Glomerular endothelial cell (primary cell): ENCODE data around the gene MAF.

- RAMPAGE, long total RNA, result no peak
These were observed 729.5 kb downstream of the WWOX start for GRCh38 chr16:78828742-78829615.

- RAMPAGE, long total RNA, result no peak
These were observed 29.5 kb downstream of the MAF start for GRCh38 chr16:79570934-79571537.

DNA sequence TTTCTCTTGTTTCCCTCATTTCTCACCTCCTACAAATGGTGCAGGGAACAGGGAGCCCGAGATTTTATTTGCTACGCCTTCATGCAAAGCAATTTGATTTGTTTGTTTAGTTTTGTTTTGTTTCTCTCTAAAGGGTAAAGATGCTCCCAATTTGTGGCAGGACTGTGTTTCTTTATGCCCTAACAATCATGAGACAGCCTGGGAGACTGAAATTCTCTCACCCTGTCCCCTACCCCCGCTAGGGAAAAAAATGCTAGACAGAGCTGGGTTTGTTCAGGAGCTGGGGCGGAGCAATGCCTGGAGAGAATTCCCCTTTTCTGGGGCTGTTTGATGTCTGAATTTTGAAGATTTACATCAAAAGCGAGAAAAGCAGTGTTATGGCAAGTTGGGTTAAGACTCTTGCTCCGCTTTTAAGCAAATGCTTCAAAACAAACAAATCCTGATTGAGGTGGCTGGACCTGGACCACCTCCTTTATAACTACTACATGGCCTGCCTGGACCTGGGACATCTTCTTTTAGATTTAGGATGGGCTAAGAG is 8.4 kb downstream of the MAF start:
- RAMPAGE, long total RNA, result no peak

DNA sequence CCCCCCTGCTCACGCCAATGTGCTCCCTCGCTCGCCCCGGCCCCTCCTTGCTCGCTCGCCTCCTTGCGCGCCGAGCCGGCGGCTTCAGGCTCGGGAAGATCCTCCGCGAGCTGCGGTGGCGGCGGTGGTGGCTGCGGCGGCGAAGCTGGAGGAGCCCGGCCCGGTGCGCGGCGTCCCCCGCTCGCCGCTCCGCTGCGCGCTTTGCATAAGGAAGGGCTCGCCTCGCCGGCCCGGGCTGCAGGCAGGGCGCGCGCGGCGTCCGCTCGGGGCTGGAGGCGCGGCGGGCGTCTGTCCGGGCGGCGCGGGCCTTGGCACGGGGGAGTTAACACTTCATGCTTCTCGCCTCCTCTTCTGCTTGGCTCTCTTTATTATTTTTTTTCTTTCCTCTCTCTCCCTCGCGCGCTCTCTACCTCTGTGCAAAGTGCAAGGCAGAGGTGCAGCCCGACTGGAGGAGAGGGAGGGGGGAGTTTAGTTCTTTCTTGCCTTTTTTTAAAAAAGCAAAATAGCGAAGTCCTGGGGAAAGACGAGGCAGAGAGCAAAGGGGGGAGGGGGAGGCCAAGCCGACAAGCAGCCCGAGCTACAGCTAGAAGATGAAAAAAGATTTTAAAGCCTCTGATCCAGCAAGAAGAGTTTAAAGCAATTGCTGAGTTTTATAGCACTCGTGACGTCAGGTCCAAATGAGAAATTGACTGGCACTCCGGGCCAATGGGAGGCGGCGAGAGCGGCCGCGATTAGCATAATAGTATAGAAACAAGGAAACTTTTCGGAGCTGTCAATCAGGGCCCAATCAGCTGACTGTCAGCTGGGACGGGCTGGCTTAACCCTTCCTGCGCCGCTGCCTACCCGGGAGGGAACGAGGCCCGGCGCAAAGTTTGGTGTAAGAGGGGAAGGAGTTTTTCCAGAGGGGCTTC is at the start of gene MAF:
Gene MAF (minus strand): TSS at position 625 of the 911 bp plus-strand sequence.
- RAMPAGE, long total RNA, result no peak

- RAMPAGE, long total RNA, result no peak
These were observed 518 bp upstream of the MAF start for GRCh38 chr16:79601024-79601485.

- RAMPAGE, long total RNA, result no peak
These were observed 244.5 kb upstream of the MAF start for GRCh38 chr16:79844933-79845540.

DNA sequence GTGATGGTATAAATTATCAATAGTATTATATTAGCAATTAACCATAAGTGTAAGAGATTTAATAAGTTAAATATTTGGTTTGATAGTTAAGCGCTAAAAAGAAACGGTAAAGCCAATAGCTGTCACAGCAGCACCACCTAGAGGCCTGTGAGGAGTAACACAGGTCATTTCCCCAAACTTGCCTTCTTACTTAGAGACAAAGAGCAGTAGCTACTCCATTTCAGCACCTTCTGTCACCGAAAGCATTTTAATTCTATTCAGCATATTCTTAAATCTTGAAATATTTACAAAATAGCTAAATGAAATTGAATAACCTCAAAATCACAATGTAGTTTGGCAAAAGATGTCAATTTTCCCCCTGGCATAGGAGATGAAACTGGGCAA is 14.3 kb upstream of the DYNLRB2 start:
- RAMPAGE, long total RNA, result no peak

DNA sequence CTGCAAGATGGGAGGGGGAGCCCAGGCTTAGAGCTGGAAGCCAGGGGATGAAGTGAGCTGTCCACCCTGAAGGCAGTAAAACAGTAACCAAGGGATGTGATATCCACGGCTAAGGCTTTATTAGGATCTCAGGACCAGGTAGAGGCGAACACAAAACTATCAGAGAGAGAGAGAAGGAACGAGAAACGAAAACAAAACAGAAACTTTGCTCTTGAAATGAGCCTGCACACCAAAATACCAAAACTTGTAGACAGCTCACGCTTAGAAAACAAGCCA is 116.0 kb downstream of the DYNLRB2 start:
- RAMPAGE, long total RNA, result no peak

DNA sequence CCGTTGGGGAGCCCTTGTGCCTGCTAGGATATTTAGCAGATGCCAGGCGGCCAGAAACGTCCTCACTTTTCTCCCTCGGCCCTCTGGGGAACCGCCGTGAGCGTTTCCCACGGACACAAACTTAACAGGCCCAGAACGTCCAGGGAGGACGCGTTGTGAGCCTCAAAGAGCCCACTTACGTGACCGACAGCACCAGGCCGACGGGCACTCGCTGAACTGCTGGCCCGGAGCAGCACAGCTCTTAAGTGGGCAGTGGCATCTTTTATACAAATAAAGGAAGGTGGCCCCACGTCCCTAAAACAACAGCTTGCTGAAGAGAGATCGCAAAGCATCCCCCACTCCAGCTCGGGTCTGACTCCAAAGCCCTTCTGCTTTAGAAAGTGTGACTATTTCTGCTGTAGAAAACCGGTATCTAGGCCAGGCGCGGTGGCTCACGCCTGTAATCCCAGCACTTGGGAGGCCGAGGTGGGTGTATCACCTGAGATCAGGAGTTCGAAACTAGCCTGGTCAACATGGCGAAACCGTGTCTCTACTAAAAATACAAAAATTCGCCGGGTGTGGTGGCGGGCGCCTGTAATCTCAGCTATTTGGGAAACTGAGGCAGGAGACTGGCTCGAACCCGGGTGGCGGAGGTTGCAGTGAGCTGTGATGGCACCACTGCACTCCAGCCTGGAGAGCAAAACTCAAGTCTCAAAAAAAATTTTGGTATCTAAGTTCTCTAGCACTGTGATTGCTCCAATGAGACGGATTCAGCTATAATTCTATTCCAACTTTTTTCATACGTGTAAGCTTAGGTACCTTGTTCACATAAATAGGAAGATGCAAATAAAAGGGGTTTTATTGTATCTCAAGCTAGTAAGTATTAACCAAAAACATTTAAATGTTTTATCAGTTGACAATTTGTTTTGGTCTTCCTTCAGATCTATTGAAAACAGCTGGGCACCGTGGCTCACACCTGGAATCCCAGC is 658 bp upstream of the C16orf46 start:
- RAMPAGE, long total RNA, result no peak

DNA sequence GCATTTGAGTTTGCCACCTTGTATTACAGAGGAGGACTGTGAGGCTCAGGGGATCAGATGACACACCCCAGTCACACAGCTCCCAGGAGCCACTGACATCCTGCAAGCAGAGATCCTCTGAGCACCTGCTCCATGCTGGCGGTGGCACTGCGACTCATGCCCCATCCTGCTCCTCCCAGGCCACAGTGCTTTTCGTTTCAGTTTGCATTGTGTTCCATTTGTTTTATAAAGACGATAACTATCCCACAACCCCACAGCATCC is 28.1 kb downstream of the BCO1 start:
- RAMPAGE, long total RNA, result no peak

GRCh38 chr16:81407161-81407653 is 37.4 kb upstream of the CMIP start:
- RAMPAGE, long total RNA, result no peak

DNA sequence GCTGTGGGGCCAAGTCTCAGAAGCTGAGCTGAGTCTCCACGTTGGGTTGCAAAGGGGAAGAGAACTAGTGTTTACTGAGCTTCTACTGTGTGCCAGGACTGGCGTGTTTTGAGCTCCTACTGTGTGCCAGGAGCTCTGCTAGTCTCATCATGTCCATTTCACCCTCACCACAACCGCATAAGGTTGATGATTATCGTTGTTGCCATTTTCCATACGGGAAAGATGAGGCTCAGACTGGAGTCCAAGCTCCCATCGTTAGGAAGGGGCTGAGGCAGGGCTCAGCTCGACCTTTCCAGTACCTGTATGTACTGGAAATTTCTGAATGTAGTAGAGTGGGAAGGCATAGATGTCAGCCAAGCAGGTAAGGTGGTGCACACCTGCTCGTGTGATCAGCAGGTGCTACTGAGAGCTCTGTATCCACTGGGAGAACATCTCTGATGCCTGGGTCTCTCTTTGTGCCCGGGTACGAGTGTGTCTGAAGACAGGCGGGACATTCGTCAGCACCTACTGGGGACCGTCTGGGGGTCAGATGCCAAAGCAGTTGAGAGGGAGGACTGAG is 157.1 kb upstream of the PLCG2 start:
- RAMPAGE, long total RNA, result no peak

DNA sequence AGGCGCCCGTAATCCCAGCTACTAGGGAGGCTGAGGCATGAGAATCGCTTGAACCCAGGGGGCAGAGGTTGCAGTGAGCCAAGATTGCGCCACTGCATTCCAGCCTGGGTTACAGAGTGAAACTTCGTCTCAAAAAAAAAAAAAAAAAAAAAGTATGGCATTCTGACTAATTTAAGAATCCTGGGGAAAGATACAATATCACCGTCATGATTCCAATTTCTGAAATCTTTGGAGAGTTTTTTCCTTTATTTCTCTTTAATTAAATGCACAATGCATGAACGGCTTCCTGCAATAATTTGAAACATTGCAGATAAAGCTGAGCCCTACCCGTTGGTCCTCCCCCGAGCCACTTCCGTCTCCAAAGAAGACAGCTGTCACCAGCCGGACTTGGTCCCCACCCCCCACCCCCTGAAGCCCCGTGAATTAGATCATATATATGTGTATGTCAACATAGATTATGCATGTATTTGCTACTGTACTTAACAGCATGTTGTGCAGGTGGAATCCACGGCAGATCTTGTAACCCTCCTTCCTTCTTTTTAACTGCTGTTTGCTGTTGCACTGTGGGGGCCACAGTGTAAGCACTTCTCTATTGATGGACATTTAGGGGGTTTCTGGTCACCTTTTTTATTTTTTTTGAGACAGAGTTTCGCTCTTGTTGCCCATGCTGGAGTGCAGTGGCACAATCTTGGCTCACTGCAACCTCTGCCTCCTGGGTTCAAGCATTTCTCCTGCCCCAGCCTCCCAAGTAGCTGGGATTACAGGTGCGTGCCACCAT is 142.5 kb upstream of the PLCG2 start:
- RAMPAGE, long total RNA, result no peak

DNA sequence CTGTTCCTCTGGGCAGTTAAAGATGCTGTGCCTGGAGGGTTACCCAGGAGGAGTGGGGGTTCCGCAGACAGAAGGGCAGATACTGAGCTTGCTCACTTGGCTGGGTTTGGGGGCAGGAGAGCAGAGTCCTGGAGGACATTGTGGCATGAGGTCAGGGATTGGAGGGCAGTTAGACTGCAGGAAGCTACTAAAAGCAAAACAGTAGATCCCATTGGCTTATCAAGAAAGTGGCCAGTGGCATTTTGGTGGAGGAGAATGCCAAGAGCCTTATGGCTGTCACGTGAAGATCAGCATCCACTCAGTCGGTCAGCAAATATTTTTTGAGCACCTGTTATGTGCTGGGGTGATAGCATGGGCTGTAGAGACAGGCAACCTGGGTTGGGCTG is 101.4 kb upstream of the PLCG2 start:
- RAMPAGE, long total RNA, result no peak

DNA sequence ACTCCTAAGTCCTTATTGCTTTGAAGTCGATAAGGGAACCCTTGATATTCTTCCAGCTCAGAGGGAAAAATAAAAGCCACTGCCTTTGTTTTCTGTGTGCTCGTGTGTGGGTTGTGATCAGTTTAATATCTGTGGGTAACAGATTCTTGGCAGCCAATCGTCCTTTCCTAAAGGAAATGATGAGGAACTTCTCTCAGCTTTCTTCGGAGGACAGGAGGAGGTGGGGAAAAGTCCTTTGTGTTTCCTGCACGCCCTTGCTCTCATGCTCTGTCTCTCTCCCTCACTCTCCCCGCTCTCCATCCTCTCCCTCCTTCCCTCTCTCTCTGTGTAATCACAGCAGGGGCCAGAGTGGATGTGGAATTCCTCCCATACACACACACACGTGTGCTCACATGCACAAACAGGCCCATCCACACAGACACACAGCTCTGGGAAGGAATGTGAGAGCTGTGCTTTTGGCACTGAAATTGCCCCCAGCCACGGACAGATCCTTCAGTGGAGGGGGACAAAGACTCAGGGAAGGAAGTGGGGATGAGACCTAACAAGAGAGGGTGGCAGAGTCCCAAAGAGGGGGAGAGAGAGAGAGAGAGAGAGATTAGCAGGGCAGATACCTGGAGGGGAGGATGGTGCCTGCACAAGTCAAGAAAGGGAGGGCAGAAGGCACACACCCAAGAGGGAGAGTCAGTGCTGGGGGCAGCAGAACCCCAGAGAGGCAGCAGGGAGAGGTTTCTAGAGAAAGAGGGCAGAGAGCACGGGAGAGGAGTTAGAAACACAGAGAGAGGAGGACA is 83.6 kb upstream of the PLCG2 start:
- RAMPAGE, long total RNA, result no peak

DNA sequence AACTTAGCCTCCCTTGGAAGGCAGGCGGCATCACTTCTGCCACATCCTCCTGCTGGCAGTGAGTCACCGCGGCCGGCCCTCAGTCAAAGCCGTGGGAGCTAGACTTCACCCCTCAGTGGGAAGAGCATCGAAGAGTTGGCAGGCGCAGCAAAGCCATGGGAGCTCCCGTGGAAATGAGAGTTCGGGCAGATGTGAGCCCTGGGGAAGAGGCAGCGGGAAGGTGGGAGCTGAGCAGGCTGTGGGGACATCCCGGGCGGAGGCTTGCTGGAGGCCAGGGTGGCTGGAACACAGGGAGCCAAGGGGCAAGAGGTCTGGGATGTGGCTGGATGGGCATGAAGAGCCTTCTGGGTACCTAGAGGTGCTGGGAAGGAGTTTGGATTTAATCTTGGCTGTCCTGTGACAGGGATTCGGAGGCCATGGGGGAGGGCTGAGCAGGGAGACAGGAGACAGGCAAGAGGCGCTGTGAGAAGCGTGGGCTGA is 78.6 kb upstream of the PLCG2 start:
- RAMPAGE, long total RNA, result no peak

DNA sequence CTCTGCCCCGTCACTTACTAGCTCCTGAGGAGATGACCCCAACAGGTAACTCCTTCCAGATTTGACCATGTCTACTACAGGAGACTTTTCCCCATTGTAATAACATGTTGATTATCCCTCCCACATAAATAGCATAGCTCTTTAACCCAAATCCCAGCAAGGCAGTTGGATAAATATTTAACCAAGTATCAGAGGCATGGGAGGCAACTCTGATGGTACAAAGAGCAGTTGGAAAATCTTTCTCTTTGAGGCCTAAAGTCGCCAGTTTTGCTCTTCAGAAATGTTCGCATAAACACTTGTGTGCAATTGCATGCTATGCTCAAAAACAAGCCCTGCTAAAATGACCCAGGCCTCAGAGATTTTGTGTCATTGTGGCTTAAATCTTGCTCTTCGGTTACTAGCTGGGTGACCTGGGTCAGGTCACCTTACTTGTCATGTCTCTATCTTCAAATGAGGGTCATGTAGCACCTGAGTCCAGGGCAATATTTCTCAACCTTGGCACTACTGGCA is 48.7 kb downstream of the HSD17B2 start:
- RAMPAGE, long total RNA, result no peak

GRCh38 chr16:83637028-83637502 is 170.7 kb upstream of the HSBP1 start:
- RAMPAGE, long total RNA, result no peak

DNA sequence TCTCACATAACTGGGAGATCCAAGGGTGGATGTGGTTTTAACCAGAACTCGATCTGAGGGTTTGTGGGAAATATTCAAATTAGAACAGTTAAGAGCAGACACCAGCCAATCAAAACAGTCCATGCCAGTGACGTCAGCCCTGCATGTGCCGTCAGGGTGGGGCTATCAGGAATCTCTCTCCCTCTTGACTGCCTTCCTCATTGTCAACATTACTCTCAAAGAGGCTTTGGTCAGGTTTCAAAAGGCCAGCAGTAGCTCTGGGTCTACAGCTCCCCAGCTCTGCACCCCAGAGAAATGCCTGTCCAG is 94.2 kb upstream of the HSBP1 start:
- RAMPAGE, long total RNA, result no peak

DNA sequence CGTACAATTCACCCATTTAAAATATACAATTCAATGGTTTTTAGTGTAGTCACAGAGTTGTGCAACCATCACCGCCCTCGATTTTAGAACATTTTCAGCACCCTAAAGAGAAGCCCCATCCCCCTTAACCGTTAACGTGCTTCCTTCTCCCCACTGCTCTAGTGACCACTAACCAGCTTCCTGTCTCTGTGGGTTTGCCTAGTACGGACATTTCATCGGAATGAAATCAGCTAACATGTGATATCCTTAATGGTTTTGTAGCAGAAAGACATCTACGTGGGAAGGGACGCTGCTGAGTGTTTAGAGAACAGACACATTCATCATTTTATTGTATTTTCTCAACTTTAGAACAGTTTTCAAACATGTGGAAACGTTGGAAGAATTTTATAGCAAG is 80.7 kb upstream of the HSBP1 start:
- RAMPAGE, long total RNA, result no peak